ENCODE results near the genes GRIK1, KRTAP24-1, KRTAP6-2 and KRTAP6-1.

DNA sequence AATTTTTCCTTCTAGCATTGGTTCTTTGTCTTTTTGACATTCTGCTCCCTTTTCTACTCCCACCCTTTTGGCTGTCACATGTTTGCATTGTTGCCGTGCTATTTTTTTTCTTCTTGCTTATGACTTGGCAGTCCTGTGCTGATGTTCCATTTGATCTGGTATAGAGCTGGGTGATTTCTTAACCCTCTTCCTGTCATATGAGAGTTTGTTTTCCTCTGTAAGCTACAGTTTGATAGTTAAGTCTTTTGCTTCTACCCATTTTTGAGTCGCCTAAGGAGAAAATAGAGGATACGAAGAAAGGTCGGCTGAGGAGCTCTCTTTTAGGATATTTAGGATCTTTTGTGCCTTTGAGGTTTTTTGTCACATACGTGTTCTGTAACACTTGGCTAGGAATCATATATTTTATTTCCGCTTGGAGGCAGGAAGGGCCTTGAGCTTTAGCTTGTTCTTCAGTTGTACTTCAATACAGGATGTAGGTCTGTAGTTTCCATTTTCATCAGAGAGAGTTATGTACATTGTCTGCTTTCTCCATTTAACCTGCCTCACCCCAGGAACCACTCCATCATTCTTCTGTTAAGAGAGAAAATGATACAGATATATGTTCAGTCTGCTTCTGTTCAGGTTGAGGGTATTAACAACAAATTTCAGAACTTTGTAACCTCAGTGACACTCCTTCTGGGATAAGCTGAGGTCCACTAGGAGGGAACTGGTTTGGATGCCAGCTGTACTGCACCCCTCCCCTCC, 150.7 kb downstream of the BACH1 start:
- RRBS: no CpG with 5 or more reads among the region's 6 CpGs

DNA sequence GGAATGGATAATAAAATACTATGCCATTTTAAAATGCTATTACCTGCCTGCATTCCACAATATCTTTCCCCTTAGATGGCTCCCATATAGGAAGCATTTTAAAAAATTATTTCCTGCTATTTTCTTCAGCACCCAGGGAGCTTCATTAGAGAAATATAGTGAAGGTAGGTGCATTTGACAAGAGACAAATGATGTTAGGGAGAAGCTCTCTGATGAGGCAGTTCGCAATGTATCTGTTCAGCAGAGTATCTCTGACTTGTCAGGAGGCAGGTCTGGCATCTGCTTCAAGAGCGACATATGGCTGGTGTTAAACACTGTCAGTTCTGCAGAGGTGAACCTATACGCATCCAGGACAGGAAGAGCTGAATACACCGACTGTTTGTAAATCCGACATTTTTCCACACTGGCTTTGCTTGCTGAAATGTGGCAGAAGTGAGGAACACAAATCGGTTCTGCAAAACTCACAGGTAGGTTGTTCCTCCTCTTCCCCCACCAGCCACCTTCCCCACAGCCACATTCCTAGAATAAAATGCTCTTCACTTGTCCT, 289.4 kb downstream of the GRIK1 start:
- RRBS: no CpG with 5 or more reads among the region's 6 CpGs

GRCh38 chr21:29939085-29940114, at the start of gene GRIK1:
Gene GRIK1, minus strand, starts transcription at chr21:29939996.
- RRBS: 2% methylated on average over 15 of the region's 74 CpGs

GRCh38 chr21:30282821-30283034, at the start of gene KRTAP24-1:
Gene KRTAP24-1, minus strand, starts transcription at chr21:30282950.
- RRBS: no CpG with 5 or more reads among the region's 2 CpGs

GRCh38 chr21:30319965-30320300, 182 bp downstream of the KRTAP26-1 start:
- RRBS: no CpG with 5 or more reads among the region's 5 CpGs

- RRBS: no CpG with 5 or more reads among the region's 7 CpGs
Measured at GRCh38 chr21:30598781-30599268, at the start of gene KRTAP6-2. Gene KRTAP6-2, minus strand, starts transcription at chr21:30598902.

GRCh38 chr21:30613862-30614201, at the start of gene KRTAP6-1:
Gene KRTAP6-1, minus strand, starts transcription at chr21:30613930.
- RRBS: no CpG with 5 or more reads among the region's 2 CpGs

- RRBS: no CpG with 5 or more reads among the region's 12 CpGs
Measured at GRCh38 chr21:31326748-31327328, 17.2 kb downstream of the TIAM1 start.

GRCh38 chr21:31583775-31584432, 75.6 kb upstream of the SOD1 start:
- RRBS: no CpG with 5 or more reads among the region's 11 CpGs

GRCh38 chr21:31654595-31655064, 4.9 kb upstream of the SOD1 start:
- RRBS: no CpG with 5 or more reads among the region's 8 CpGs

- RRBS: no CpG with 5 or more reads among the region's 16 CpGs
Measured at GRCh38 chr21:31655095-31655604, 4.3 kb upstream of the SOD1 start.

DNA sequence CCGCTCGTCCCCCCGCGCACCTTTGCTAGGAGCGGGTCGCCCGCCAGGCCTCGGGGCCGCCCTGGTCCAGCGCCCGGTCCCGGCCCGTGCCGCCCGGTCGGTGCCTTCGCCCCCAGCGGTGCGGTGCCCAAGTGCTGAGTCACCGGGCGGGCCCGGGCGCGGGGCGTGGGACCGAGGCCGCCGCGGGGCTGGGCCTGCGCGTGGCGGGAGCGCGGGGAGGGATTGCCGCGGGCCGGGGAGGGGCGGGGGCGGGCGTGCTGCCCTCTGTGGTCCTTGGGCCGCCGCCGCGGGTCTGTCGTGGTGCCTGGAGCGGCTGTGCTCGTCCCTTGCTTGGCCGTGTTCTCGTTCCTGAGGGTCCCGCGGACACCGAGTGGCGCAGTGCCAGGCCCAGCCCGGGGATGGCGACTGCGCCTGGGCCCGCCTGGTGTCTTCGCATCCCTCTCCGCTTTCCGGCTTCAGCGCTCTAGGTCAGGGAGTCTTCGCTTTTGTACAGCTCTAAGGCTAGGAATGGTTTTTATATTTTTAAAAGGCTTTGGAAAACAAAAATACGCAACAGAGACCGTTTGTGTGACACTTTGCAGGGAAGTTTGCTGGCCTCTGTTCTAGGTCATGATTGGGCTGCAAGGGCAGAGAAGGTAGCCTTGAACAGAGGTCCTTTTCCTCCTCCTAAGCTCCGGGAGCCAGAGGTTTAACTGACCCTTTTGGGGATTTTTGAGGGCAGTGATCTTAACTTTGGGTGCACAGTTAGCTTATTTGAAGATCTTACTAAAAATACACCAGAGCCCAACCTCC, 587 bp downstream of the SOD1 start:
- RRBS: 2% methylated on average over 28 of the region's 65 CpGs

DNA sequence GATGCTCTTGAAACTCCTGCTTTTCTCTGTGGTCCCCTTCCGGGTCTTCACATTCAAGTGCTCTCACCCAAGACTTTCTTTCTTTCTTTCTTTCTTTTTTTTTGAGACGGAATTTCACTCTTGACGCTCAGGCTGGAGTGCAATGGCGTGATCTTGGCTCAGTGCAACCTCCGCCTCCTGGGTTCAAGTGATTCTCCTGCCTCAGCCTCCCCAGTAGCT, 85.3 kb downstream of the HUNK start:
- RRBS: no CpG with 5 or more reads among the region's 5 CpGs

DNA sequence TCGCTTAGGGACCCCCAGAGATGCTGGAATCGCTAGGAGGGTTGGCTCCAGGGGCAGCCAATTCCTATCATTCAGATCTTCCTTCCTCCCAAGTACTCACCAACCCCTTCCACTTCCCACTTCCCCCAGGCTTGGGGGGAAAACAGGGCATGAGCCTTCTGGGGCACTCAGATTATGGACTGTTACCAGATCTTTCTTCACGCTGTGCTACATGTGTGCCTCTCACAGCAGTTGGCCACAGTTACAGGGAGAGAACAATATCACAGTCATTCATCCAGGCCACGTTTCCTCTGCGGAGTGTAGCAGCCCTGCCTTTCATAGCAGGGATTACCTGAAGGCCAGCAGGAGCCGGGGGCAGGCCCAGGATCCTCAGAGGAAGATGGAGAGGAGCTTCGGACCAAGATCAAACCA, 126.5 kb downstream of the HUNK start:
- RRBS: no CpG with 5 or more reads among the region's 7 CpGs

DNA sequence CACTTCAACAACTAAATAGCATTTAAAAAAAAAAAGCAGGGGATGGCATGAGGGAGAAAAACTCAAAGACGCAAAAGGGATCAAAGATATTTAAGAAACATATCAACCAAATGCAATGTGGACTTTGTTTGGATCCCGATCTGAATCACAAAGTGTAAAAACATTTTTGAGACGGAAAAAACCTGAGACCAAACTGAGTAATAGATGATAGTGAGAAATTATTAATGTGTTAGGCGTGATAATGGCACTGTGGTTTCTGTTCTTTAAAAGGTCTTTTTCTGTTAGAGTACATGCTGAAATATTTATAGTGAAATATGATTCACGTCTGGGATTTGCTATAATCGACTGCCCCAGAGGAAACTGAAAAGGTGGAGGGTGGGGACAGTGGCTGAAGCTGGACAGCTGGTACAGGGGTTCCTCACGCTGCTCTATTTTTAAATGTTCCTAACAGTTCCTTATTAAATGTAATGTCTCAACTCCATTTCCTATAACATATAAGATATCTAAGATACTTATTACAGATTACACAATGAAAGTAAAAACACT, 11.3 kb downstream of the URB1 start:
- RRBS: no CpG with 5 or more reads among the region's 7 CpGs

- RRBS: 1% methylated on average over 21 of the region's 57 CpGs
Measured at GRCh38 chr21:32412104-32412542, 383 bp upstream of the EVA1C start.

DNA sequence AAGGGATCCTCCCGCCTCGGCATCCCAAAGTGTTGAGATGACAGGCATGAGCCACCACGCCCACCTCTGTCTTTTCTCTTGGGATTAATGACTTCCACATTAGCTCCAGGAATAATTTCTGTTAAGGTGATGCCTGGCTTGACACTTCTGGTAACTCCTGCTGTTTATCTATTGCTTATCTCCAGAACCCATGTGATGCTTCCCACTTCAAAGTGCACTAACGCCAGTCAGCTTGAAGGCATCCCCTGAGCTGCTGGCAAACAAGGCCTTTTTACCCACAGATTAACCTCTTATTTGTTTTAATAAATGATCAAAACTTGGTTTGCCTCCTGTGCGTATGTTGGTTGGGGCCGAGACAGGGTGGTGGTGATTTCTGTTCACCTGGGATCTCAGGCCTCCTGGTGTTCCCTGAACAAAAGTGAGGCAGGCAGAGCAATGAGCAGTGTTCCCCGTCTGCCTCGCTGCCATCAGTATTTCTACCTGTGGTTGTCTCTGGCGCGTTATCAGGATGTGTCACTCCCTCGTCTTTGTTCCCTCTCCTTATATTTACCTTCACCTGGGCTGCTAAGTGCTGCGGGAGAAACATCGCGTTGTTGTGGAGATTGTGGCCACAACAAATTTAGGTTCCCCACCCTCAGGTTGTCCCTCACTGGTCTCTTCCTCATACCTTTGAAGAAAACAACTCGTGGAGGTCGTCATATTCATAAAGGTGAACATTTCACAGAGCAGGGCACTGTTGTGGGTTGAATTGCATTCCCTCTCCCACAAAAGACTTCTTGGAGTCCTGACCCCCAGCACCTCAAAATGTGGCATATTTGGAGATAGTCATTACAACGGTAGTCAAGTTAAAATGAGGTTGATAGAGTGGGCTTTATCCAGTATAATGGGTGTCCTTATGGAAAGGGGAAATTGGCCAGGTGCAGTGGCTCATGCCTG, 20.7 kb downstream of the EVA1C start:
- RRBS: no CpG with 5 or more reads among the region's 17 CpGs

- RRBS: no CpG with 5 or more reads among the region's 13 CpGs
Measured at GRCh38 chr21:32532987-32533935, 52.1 kb downstream of the TCP10L start.

DNA sequence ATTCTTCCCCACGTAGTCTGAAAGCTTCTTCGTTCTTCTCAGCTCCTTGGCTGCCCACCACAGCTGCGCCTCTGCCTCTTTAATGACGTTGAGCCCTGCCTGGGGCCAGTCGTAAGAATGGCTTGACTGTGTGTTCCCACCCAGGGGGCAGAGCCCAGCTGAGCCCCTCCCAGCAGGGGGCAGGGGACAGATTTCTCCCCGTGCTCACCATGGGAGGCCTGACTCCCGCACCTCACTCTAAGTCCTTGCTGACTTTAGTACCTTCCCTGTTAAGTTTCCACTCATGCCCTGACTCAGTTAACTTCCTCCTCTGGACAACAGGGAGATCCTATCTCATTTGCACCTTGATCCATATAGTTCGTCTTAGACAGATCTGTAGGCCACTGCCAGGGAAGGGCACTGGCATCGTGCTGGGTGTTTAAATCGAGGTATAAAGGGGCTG, 9.0 kb downstream of the CFAP298 start:
- RRBS: no CpG with 5 or more reads among the region's 10 CpGs

DNA sequence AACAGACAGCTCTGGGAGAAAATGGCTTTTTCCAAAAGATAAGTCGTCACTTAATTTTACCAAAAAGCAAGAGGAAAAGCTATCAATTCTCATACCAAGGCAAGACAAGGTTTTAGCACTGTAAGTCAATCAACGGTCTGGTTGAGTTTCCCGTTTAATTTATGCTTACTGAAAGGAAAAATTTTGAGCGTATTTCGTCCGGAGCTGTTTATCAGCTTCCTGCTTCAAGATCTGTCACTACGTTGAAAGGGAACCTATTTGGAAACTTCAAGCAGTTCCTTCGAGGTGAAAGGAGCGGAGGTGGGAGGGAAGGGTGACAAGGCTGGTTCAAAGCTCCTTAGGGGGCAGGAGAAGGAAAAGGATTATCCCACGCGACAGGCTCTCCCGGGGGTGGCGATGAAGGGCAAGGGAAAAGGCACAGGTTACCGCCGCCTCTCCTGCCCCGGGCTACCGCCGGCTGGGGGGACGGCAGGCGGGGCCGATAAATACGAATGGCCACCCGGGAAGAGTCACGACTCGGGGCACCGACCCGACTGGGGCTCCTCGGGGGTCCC, 700 bp downstream of the SYNJ1 start:
- RRBS: 1% methylated on average over 16 of the region's 28 CpGs